Measurements from ENCODE around the gene ANKRD23.

DNA sequence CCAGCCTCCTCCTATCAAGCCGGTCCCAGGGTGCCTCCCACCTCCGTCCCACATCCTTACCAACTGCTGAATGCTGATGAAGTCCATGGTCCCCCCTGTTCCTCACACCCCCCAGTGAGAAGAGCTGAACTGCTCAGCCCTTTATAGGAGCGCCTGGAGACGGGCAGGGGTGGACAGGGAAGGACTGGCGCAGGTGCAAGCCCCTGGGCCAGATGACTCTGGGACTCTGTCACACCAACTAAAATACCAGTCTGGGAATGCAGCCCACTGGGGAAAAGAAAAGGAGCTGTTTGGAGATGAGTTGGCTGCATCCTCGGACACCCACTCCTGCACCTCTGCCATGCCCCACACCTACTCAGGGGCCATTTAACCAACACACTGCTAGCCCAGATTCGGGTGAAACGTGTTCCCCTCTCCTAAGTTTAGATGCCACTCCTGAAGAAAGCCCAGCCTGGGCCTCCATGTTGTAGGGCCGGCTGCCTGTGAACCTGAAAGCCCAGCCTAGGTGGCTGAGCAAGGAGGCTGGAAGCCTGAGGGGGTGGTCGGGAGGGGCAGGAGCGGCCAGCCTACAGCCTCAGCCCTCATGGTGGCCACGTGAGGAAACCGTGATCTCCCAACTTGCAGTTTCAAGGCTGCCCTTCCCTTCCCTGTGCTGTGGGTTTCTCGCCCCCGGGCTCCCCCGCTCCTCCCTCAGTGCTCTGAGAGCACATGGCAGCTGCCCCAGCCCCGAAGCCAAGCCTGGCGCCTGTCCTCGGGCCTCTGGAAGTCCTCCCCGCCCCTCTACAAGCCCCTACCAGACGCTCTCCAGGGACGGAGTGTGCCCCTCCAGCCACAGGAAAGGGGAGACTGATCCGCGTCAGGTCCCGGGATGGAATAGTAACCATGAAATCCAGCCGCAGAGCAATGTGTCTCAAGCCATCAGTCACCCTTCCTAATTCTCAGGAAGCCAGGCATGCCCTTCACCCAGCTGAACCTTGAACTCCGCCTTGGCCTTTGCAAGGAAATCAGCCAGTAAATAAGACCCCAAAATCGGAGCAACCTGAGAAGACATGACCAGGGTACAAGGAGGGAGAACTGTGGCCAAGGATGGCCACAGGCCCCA lies at the start of gene ANKRD23:
Gene ANKRD23, minus strand, starts transcription at position 116 of the 1,102 bp plus-strand sequence.
- RRBS: no CpG with 5 or more reads among the region's 28 CpGs

- RRBS: no CpG with 5 or more reads among the region's 12 CpGs
Observed at GRCh38 chr2:96884193-96884704, 14.4 kb upstream of the SEMA4C start.

- RRBS: no CpG with 5 or more reads among the region's 16 CpGs
Observed at GRCh38 chr2:96912644-96913075, 42.8 kb upstream of the SEMA4C start.

DNA sequence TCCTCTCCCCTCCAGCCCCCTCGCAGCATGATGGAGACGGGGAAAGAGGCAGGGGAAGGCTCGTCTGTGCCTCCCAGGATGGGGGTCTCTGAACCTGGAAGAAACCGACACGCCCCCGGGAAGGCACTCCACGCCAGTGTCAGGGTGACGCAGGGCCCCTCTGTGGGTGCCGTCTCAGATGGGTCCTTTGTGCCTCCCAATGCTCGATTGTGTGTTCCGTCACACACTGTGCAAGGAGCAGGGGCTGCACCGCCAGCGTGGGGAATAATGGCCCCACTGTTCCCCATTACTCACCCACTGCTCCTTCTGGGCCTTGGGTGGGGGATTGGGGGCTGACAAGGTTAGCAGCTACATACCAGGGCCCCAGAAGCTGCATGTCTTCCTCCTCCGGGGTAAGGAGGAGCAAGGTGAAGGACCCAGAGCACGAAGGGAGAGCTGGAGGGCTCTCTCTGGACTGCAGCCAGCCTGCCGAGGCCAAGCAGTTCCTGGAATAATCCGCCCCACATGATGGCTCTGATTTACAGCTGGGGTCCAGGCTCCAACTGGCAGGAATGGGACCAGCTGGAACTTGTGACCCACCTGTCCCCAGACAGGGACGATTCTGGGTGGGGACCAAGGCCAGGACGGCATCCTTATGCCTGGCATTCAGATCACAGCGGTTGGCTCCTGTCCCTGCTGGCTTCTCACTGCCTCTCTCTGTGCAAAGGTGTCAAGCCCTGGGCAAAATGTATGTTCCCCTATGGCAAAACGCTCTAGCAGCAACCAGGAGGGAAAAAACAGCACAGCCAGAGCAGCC lies 36.2 kb downstream of the FAM178B start:
- RRBS: no CpG with 5 or more reads among the region's 21 CpGs

- RRBS: no CpG with 5 or more reads among the region's 4 CpGs
Observed at GRCh38 chr2:97142390-97143222, 29.7 kb downstream of the ANKRD36 start.

GRCh38 chr2:97183578-97183938 lies 70.6 kb downstream of the ANKRD36 start:
- RRBS: no CpG with 5 or more reads among the region's 2 CpGs

DNA sequence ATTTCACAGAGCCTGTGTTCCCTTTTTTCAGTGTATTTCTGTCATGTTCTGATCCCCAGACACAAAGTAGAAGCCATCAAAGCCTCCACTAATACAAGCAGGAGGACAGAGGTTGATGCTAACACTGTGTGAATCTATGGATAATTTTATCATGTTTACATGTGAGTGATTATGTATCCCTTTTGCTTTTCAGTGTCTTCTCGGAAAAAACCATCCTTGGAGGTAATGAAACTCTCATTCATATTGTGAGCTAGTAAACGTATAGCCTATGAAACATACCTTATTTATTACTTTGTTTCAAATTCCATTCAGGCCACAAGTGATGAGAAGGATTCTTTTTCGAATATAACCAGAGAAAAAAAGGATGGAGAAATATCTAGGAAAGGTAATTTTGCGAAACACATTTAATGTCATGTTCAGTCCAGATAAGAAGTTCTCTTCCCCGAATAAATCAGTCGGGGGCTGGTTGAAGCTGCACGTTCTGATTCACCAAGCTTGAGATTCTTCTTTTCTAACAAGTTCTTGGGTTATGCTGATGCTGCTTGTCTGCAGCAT lies 87.3 kb downstream of the ANKRD36 start:
- RRBS: no CpG with 5 or more reads among the region's 7 CpGs

DNA sequence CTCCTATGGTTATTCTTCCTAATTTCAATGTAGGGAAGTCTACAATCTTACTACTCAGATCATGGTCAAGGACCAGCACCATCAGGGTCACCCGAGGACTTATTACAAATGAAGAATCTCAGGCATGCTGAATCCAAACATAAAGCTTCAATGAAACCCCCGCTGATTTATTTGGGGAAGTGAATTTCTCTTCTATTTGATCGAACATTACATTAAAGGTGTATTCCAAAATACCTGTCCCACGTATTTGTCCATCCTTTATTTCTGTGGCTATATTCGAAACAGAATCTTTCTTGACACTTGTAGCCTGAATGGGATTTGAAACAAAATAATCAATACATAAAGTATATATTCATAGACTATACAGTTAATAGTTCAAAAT lies 48.0 kb downstream of the ANKRD36B start:
- RRBS: no CpG with 5 or more reads among the region's 5 CpGs

DNA sequence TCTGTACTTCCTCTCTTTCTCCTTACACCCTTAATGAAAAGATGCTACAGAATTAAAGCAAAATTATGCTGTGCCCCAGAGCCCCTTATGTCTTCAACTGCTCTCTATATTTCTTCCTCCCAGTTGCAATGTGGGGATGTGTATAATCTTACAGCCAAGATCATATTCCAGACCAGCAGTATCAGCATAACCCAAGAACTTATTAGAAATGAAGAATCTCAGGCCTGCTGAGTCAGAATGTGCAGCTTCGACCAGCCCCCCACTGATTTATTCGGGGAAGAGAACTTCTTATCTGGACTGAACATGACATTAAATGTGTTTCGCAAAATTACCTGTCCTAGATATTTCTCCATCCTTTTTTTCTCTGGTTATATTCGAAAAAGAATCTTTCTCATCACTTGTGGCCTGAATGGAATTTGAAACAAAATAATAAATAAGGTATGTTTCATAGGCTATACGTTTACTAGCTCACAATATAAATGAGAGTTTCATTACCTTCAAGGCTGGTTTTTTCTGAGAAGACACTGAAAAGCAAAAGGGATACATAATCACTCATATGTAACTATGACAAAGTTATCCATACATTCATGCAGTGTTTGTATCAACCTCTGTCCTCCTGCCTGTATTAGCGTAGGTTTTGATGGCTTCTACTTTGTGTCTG lies 38.6 kb downstream of the ANKRD36B start:
- RRBS: no CpG with 5 or more reads among the region's 6 CpGs

DNA sequence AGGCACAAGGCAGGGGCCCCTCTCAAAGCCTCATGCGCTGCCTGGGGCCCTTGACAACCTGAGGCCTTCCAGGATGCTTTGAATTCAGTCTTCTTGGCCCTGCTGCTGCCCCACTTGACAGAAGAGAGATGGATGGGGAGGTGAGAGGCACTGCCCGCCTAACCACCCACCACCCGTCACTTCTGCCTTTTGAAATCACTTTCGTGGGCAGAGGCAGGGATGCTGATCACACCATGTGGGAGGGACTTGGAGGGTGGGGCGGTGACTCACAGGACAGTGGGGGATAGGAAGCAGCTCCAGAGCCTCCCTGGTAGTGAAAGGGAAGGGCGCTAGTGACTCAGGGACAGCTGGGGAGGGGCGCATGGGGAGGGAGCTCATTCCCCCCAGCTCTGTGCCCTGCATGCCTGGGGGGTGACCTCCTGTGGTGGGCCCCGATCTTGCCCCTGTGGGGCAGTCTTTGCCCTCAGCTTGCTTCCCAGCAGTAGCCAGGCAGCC lies 26.7 kb upstream of the COX5B start:
- RRBS: no CpG with 5 or more reads among the region's 8 CpGs

DNA sequence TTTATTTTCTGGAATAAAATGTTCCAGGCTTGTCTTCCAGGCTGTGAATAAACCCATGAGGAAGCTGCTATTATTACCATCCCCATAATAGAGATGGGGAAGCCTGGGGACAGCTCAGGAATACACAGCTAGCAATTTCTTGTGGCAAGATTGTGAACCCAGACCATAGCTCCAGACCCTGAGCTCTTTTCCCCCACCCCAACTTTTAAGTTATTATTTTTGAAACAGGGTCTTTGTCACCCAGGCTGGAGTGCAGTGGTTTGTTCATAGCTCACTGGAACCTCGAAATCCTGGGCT lies 6.0 kb downstream of the COX5B start:
- RRBS: no CpG with 5 or more reads among the region's 1 CpG

- RRBS: no CpG with 5 or more reads among the region's 20 CpGs
Observed at GRCh38 chr2:97662336-97663406, 1.2 kb downstream of the ACTR1B start.

- RRBS: over 99% methylated on average over 3 of the region's 16 CpGs
Observed at GRCh38 chr2:97740979-97741483, 27.7 kb downstream of the ZAP70 start.

- RRBS: no CpG with 5 or more reads among the region's 15 CpGs
Observed at GRCh38 chr2:97761388-97761761, 48.0 kb downstream of the ZAP70 start.

DNA sequence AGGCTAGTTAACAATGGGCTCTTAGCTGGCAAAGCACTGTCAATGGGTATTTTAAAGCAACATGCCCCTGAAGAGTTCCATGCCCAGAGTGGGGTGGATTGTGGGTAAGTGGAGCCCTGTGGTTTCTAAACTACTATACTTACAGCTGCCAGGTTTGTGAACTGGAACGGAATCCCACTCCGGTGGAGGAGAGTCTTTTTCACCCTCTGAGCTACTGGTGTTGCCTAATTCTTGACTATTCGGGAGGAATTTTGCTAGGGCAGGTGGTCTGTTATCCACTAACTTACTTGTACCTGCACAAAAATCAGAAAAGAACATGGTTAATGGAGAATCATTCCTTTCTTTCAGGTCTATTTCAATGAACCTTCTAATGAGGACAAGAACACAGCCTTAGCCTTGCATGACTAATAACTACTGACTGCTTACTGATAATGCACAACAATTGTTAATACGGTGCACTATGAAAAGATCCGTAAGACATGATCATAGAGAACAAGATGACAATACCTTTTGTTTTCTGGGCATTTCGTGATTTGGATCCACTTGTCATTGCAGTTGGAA lies 52.7 kb downstream of the ZAP70 start:
- RRBS: no CpG with 5 or more reads among the region's 6 CpGs

GRCh38 chr2:98021089-98021675 lies 25.4 kb upstream of the TMEM131 start:
- RRBS: no CpG with 5 or more reads among the region's 9 CpGs

DNA sequence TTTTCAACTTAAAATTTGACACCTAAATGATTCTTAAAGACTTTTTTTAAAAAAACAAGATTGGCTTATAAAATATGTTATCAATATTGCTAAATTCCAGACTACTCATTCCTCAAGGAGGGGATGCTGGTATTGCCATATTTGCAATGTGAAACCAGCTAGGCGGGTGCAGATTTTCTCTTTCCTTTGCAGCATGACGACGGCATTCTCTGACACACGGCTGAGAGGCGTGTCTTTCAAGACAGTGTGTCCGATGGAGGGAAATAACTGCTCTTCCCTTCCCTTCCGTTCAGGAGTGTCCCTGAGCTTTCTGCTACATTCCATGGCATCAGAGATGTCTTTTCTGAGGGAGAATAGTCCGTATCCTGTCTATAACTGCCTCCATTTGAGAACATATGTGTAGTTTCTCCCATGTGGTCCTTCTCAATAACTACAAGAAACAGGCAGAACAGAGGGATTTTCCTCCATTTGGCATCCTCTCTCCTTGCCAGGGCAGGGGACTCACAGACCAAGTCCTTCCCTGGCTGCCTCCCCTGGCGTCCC lies 38.1 kb upstream of the CNGA3 start:
- RRBS: no CpG with 5 or more reads among the region's 9 CpGs

- RRBS: no CpG with 5 or more reads among the region's 12 CpGs
Observed at GRCh38 chr2:98507735-98508628, 63.3 kb downstream of the INPP4A start.

DNA sequence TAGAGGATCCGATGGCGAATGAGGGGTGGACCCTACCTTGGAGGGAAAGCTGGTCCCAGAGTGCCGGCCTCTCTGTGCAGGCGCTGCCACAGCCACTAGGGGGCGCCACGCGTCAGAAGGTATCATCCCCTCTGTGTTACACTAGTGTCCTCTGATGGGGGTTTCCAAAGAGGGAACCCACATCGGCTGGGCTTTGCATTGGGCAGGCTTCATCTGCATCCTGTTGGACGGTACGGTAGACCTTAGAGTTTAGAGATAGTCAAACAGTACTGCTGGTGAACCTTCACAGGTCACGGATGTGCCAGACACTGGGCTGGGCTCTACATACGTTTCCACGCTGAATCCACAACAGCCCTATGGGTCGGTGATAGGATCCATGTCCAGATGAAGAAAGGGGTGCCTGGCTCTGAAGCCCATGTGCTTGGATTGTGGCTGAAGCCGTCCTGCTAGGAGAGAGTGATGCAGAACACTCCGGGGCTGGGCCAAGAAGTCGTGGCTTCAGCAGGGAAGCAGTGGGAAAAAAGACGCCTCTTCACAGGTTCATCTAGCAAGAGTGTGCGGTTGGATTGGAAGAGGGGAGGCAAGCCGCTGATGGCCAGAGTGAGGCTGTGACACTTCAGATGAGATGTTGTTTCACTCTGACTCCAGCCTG lies 38.9 kb downstream of the COA5 start:
- RRBS: no CpG with 5 or more reads among the region's 20 CpGs

- RRBS: no CpG with 5 or more reads among the region's 2 CpGs
Observed at GRCh38 chr2:98654773-98655652, 46.6 kb downstream of the UNC50 start.